Measurements from ENCODE around the gene BARX2.

DNA sequence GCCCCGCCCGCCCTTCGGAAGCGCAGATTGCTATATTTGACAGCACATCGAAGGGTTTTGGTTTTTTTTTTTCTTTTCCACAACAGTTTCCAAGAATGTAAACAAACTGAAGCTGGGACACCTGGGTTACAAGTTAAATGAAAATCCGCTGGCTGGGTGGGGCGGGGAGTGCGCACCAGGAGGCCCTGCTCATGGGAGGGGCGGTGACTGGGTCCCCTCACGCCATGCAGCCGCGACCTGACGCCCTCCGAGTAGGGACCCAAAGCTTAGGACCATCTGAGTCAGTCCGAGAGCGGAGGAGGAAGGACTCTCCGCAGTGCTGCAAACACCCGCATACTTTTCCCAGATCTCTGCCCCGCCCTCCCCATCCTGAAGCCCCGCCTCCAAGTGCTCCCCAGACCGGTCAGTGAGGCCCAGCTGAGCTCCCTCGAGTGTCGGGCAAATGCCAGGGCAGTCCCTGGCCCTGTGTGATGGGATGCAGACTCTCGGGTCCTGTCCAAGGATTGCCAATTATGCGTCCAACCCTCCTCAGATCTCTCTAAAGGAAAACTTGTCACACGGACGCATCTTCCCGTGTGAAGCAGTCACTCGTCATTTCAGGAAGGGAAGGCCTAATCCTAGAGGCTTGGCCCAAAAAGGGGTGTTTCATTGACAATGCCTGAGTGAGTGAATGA is 6.5 kb upstream of the FLI1 start:
- PRO-cap = no peak
- RAMPAGE, long total RNA, 2 experiments = no peak in any of the 2 experiments

DNA sequence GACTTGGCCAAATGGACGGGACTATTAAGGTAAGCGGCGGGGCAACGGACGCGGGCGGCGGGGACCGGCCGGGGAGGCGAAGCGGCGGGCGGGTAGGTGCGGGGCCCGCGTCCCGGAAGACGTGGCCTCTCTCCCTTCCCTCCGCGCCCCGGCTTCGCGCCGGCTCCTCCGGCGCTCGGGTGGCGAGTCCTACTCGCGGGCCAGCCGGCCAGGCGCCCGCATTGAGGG is 290 bp downstream of the FLI1 start:
- PRO-cap = unidirectional peak, plus-strand start at position 154 of the sequence
- RAMPAGE, long total RNA, 2 experiments = no peak in any of the 2 experiments

DNA sequence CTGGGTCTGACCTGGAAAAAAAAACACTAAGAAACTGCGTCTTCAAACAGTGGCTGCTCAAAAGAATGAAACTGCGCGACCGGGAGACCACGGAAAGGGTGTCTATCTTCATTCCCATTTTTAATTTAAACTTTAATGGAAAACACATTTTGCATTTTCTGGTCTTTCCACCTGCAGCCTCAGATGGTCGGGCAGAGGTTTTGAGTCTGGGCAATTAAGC is 83.4 kb downstream of the FLI1 start:
- PRO-cap = no peak
- RAMPAGE, long total RNA, 2 experiments = no peak in any of the 2 experiments

GRCh38 chr11:128831092-128831574 is 36.0 kb downstream of the KCNJ1 start:
- PRO-cap = no peak
- RAMPAGE, long total RNA, 2 experiments = no peak in any of the 2 experiments

DNA sequence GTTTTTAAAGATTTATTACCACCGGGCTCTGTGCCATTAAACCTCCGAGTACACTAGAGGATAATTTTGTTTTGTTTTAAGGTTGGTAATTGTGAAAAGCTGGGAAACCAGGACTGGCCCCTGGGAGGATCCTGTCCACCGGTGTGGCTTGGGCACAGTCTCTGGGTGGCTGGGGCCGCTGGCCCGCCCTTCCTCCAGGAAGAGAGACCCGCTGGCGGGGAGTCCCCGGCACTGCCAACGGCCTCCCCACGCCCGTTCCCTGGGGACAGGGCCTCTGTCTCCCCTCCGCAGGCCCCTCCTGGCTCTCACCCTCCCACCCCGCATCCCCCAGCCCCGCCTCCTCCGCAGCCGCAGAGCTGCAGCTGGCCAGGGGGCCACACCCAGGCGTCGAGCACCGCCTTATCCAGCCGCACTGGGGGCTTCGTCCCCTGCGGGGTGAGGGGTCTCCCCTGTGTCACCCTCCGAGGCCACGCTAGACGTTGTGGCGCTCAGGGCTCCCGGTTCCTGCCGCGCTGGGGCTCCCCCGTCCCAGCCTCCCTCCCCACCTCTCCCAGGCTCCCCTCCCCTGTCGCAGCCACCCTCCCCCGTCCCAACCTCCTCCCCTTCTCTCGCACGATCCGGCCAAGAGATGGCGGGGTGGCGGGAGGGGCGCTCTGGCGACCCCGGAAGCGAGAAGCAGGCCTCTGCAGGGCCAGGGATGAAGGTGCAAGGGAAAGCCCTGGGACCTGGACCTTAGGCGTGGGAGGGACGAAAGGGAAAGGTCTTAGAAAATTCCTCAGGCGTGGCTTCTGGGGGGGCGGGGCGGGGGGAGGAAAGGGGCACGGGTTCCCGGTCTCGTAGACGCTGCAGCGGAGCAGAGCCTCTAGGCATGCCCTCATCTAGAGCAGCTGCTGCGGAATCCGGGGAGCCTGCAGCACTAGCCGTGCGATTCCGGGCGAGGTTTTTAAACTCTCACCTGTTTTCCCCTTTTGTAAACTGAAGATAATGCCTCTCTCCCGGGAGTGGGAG is 14.1 kb downstream of the KCNJ5 start:
- PRO-cap = no peak
- RAMPAGE, long total RNA, 2 experiments = start-site peak on the minus strand in 1 of 2 experiments, centred at position 742 of the sequence, 5 reads per replicate

GRCh38 chr11:129027337-129027715 is 84.7 kb upstream of the TP53AIP1 start:
- PRO-cap = no peak
- RAMPAGE, long total RNA, 2 experiments = no peak in any of the 2 experiments

DNA sequence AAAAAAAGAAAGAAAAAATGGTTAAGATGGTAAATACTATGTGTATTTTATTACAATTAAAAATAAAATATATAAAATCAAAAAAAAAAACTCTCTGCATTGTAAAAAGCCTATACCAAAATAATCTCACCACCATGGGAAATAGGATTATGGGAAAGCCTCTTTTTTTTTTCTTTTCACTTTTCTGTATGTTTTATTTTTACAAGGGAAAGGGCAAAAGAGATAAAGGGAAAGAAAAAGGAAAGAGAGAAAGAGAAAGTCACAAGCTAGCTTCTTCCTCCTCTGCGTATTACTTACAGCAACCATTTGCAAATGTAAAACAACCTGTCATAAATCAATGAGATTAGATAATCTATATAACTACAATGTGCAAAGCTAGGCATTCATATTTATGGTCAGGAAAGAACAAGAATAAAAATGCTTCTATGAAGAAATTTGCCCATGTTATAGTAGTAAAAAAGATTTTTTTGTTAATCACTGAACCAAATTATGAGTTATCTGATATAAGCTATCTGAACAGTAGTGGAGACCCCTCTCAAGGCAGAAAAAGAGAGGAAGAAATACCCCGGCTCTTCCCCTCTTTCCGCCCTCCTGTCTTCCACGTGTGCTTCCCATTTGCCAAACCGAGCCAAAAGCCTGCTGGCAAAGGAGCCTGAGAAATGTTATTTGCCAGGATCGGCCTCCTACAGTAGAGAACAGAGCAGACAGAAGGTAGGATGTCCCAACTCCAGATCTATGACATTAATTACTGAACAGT is 50.3 kb downstream of the ARHGAP32 start:
- PRO-cap = no peak
- RAMPAGE, long total RNA, 2 experiments = no peak in any of the 2 experiments

GRCh38 chr11:129278374-129278949 is 86.3 kb upstream of the ARHGAP32 start:
- PRO-cap = unidirectional peak, plus-strand start at chr11:129278871
- RAMPAGE, long total RNA, 2 experiments = no peak in any of the 2 experiments

GRCh38 chr11:129375323-129376310 is at the start of gene BARX2:
BARX2 (plus strand) TSS chr11:129375848.
- PRO-cap = no peak
- RAMPAGE, long total RNA, 2 experiments = no peak in any of the 2 experiments

DNA sequence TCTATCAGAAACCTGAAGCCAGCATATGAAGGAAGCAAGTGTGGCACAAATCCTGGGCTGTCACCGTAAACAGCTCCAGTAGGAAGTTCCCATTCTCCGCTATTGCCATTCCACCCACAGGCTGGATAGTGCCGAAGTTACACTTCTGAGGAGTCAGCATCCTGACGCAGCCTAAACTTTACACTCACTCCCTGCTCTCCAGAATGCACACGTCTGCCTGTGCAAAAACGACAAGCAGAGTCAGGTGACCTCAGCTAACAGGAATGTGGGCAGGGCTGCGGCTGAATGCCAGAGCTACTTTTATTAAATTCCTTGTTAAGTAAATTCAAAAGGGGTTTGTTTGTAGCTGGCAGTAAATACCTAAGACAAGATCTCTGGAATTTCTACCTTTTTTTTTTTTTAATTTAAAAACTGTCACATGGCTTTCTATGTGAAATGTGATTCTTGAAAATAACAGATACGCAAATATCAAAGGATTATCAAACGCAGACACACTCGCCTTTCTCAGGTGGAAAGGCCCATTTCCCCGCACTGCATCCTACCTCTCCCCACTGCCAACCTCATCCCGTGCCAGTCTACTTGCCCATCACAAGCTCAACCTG is 33.6 kb downstream of the NFRKB start:
- PRO-cap = no peak
- RAMPAGE, long total RNA, 2 experiments = no peak in any of the 2 experiments

- PRO-cap = no peak
- RAMPAGE, long total RNA, 2 experiments = no peak in any of the 2 experiments
Measured at GRCh38 chr11:130070603-130071350, 1.1 kb downstream of the APLP2 start.

GRCh38 chr11:130183563-130184457 is 24.2 kb downstream of the ST14 start:
- PRO-cap = no peak
- RAMPAGE, long total RNA, 2 experiments = no peak in any of the 2 experiments

- PRO-cap = no peak
- RAMPAGE, long total RNA, 2 experiments = no peak in any of the 2 experiments
Measured at GRCh38 chr11:130193974-130194400, 34.4 kb downstream of the ST14 start.

DNA sequence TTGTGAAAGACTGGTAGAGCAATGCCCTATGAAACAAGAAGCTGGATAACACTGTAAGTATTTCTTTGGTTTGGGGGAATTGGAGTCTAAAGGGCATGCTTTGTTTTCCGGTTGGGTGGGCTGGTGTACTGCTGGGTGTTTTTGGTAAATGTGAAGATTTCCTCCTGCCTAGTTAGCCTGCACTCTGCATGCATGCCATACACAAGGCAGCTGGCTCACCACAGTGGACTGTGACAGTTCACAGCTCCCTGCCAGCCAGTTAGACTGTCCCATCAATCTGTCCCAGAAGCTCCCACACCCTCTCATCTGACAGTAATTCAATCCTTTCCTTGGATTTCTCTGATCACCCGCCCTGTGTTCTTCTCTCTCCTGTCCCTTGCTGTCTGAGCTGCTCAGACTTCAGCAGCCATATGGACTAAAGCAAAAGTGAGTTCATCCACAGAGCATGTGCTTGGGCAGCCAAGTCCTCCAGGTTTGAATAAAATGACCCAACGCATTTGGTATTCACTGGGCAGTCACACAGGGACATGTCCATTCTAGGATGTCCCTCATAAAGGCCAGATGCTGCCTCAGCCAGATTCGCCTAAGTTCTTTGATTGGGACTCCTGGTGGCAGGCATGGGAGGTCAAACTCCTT is 54.4 kb upstream of the ZBTB44 start:
- PRO-cap = unidirectional peak, minus-strand start at position 385 of the sequence
- RAMPAGE, long total RNA, 2 experiments = no peak in any of the 2 experiments

DNA sequence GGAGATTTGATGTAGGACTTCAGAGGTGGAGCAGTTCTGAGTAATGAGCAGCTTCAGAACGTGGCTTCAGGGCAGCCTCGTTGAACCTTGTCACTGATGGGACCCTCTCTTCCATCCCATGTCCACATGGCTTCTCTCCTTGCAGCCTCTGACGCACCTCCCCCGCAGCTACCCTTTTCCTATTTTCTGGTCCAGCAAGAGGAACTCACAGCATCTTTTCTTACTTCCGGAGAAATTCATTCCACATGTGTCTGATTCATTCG is 27.8 kb downstream of the ADAMTS8 start:
- PRO-cap = no peak
- RAMPAGE, long total RNA, 2 experiments = no peak in any of the 2 experiments

DNA sequence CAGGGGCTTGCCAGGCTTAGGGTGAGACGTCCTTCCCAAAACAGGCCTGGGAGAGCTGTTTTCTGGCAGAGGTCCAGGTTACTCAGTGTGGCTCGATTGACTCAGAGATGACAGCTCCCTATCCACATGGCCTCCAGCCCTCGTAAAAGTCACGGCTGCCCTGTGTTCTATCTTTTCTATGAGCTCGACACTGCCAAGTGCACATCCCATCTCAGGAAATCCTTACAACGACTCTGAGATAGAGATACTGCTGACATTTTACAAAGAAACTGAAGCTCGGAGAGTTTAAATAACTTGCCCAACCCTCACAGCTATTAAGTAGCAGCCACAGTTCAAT is 20.4 kb downstream of the ADAMTS8 start:
- PRO-cap = unidirectional peak, plus-strand start at position 172 of the sequence
- RAMPAGE, long total RNA, 2 experiments = no peak in any of the 2 experiments

GRCh38 chr11:130426201-130426637 is 2.2 kb downstream of the ADAMTS8 start:
- PRO-cap = no peak
- RAMPAGE, long total RNA, 2 experiments = no peak in any of the 2 experiments

DNA sequence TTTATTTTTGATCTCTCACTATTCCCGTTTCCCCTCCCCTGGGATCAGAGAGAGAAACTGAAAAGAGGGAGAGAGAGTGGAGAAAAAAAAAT is 103 bp upstream of the ADAMTS8 start:
- PRO-cap = no peak
- RAMPAGE, long total RNA, 2 experiments = no peak in any of the 2 experiments

GRCh38 chr11:130600955-130601799 is 152.7 kb downstream of the ADAMTS15 start:
- PRO-cap = no peak
- RAMPAGE, long total RNA, 2 experiments = no peak in any of the 2 experiments

- PRO-cap = no peak
- RAMPAGE, long total RNA, 2 experiments = no peak in any of the 2 experiments
Measured at GRCh38 chr11:130914605-130915224, 1.6 kb downstream of the SNX19 start.

All from right atrium auricular region (tissue), 2 donors.